Metanephros (tissue), 2 donors: Measurements from ENCODE around the genes PGK1 and SYTL4.

DNA sequence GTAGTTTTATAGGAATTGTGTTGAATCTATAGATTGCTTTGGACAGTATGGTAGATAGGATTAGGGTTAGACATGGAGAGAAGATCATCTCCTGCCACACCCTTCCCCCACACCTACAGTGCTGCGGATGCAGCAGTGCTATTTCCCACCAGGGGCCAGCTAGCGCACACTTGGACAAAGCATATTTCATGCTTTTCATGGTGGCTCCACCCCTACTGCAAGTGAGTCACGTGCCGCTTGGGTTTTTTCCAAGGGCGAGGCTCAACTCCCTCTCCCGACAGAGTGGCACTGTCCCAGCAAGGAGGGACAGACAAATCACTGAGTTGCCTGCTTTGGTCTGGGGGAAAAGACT, 54.9 kb upstream of the PGAM4 start:
- RAMPAGE, long total RNA, result no peak

GRCh38 chrX:78104128-78104531, at the start of gene PGK1:
Gene PGK1 (plus strand): TSS chrX:78104248.
- RAMPAGE, long total RNA, result no peak

DNA sequence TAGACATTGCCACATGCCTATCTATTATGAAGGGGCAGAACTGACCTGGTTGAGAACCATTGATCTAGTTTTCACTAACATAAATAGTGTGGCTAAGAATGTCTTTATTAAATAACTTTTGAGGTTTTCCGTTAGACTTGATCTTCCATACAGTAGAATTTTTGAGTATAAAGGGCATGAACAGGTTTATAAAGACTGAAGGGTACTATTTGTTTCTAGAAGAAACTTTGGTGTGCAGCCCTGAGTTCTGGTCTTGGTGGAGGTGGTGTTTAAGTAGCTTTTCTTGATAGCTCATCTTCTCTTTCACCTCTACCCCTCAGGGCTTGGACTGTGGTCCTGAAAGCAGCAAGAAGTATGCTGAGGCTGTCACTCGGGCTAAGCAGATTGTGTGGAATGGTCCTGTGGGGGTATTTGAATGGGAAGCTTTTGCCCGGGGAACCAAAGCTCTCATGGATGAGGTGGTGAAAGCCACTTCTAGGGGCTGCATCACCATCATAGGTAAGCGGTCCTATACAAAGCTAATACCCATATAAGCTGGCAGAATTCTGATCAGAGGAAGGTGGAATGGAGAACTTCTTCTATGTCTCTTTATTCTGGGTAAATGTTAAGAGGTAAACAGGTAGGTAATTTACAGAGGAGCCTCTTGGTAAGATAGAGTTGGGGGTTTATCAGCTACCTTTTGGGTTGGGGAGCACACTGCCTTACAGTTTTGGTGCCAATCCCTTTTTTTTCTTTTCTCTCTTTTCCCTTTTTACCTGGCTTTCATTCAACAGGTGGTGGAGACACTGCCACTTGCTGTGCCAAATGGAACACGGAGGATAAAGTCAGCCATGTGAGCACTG, 14.7 kb downstream of the TAF9B start:
- RAMPAGE, long total RNA, result no peak

DNA sequence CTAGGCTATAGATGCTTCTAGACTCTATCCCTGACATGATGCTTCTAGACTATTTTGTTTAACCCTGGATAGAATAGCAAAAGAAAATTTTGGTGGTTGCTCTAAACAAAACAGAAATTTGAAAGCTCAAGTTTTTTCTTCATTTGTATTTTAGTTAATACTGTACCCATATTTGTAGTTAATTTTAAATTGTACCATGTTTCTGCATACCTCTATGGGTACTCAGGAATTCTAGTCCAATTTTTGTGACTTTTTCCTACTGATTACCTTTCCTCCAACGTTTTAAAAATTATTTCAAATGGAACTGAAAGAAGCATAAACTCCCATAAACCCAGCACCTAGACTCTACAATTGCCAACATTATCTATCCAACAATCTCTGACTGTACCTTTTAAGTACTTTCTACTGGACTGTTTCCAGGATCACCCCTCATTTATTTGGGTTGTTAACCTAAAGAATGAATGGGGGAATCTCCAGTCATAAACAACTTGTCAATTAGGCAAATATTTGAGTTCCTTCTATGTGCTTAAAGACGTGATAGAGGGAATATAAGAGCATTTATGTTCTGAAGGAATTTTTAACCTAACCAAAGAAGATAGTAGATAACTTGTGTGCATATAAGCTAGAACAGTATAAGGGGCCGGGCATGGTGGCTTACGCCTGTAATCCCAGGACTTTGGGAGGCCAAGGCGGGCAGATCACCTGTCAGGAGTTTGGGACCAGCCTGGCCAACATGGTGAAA, 11.7 kb downstream of the TAF9B start:
- RAMPAGE, long total RNA, result no peak

- RAMPAGE, long total RNA, result no peak
Observed at GRCh38 chrX:79147714-79148192, 3.3 kb downstream of the GPR174 start.

DNA sequence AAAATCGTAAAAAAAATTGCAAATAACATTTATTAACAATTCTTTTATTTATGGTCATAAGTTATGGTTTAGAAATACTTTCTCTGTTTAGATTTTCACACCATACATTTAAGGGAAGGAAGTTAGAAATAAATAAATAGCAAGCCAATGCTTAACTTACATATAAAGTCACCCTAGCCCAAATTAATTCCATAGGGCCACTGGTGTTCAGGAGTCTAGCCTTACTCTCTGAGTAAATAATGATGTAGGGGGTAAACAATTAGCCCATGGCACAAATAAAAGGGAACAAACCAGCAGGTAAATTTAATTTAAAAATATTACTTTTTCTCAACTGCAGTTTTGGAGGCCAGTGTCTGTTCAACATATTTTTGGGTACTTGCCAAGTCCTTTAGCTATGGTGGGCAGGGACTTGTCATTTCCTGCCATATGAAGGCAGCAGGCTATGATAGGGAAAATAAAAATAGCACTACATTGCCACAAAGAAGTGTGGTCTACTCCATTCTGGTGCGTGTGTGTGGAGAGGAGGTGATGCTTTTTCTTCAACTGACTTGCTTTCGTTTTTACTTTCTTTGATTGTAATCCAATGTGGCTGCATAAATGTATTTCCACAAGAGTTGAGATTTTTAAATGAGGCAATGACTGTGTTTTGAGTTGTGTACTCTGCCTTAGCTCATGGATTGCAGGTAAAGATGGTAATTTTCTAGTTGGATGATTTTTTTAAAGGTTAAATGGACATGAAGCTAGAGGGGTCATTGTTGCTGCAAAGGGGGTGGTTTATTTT, 17.1 kb downstream of the GPR174 start:
- RAMPAGE, long total RNA, result no peak

- RAMPAGE, long total RNA, result no peak
Observed at GRCh38 chrX:80676455-80677464, 132.9 kb downstream of the BRWD3 start.

DNA sequence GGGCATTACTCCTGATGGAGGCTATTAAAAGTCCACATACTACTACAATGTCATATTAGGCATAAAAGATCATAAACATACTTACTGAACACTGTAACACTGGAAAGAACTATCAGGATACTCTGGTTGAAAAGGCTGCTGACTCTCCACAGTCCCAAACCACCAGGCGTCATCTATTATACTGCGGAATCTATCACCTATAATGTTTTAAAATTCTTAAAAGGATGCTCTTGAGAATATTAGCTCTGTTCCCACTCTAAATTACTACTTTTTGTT, 116.9 kb downstream of the BRWD3 start:
- RAMPAGE, long total RNA, result no peak

- RAMPAGE, long total RNA, result no peak
Observed at GRCh38 chrX:81200891-81201249, 843 bp downstream of the HMGN5 start.

- RAMPAGE, long total RNA, result no peak
Observed at GRCh38 chrX:81262419-81262997, 60.6 kb downstream of the SH3BGRL start.

- RAMPAGE, long total RNA, result no peak
Observed at GRCh38 chrX:82087436-82087934, 885.6 kb downstream of the SH3BGRL start.

DNA sequence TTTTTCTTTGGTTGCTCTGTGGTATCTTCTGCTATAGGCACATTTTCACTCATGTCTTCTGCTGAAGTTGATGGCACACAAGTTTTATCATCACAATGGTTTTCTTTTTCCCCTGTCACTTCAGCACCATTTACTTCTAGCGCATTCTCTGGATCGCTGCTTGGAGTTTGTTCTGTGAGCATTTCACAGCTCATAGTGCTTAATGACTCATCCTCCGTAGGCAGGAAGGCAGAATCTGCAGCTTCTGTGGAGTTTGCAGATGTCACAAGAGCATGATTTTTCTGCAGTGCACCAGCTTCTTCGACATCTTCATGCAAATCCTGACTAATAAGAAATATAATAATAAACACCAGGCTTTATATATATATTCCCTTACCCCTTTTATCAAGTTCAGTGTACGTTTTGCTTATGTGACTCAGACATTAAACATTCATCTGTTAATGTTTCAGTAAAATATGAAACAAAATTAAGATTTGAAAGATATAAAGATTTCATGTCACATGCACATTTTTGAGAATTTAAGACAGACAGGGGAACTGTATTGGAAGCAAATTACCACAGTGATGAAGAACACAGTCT, 83.5 kb downstream of the CHM start:
- RAMPAGE, long total RNA, result no peak

DNA sequence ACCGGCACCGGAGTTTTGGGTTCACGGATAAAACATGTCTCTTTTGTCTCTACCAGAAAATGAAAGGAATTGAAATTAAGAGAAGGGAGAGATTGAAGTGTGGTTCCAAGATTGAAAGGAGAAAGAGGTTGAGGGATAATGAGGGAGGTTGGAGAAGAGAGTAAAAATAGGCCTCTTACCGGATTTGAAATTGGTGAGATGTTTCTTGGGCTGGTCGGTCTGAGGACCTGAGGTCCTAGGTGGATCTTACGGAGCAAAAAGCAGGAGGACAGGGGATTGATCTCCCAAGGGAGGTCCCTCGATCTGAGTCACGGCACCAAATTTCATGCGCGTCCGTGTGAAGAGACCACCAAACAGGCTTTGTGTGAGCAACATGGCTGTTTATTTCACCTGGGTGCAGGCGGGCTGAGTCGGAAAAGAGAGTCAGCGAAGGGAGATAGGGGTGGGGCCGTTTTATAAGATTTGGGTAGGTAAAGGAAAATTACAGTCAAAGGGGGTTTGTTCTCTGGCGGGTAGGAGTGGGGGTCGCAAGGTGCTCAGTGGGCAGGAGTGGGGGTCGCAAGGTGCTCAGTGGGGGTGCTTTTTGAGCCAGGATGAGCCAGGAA, 326.0 kb downstream of the PCDH11X start:
- RAMPAGE, long total RNA, result no peak

- RAMPAGE, long total RNA, result no peak
Observed at GRCh38 chrX:93696129-93696421, 22.1 kb downstream of the FAM133A start.

GRCh38 chrX:96994393-96994891, 110.7 kb downstream of the RPA4 start:
- RAMPAGE, long total RNA, result no peak

GRCh38 chrX:100593115-100593504, 8.4 kb downstream of the TNMD start:
- RAMPAGE, long total RNA, result no peak

- RAMPAGE, long total RNA, result no peak
Observed at GRCh38 chrX:100593505-100593748, 8.7 kb downstream of the TNMD start.

- RAMPAGE, long total RNA, result no peak
Observed at GRCh38 chrX:100732024-100732601, at the start of gene SYTL4. Gene SYTL4 (minus strand): TSS chrX:100732121.

DNA sequence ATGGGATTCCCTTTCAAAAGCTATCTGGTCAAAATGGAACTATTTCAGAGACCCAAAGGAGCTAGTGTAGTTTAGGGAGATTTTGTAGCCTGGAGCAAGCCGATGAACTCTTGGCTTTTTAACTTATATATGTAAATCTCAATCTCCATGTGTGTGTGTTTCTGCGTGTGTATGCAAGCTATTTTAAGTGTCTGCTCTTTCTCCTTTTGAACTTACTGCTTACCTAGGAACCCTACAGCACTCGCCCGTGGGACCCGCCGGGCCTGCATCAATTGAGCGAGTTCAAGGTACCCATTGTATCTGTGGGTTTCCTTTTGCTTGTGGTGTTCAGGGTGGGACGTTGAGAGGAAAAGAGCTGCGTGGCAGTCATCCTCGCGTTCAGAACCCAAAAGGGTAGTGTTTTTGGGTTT, 10.4 kb downstream of the CSTF2 start:
- RAMPAGE, long total RNA, result no peak

DNA sequence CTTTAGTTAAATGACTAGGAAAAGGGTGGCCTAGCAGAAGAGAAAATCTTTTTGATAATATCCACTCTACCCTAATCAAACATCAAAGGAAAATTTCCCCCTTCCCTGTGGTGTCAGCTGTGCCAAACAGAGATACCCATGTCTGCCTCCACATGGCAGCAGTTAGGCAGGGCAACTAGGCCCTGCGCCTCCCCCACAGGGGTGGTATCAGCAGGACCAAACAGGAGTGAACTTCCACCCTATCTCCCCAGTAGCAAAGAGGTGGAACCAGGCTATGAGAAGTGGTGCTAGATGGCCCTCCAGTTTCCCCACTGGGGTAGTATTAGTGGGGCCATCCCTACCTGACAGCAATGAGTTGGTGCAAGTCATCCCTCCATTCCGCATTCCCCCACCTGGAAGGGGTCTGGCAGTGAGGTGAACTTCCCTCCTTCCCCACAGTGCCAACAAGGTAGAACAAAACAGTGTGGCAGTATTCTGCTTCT, 19.9 kb upstream of the XKRX start:
- RAMPAGE, long total RNA, result no peak